Cardiac fibroblast (primary cell): ENCODE data around the gene DDC.

DNA sequence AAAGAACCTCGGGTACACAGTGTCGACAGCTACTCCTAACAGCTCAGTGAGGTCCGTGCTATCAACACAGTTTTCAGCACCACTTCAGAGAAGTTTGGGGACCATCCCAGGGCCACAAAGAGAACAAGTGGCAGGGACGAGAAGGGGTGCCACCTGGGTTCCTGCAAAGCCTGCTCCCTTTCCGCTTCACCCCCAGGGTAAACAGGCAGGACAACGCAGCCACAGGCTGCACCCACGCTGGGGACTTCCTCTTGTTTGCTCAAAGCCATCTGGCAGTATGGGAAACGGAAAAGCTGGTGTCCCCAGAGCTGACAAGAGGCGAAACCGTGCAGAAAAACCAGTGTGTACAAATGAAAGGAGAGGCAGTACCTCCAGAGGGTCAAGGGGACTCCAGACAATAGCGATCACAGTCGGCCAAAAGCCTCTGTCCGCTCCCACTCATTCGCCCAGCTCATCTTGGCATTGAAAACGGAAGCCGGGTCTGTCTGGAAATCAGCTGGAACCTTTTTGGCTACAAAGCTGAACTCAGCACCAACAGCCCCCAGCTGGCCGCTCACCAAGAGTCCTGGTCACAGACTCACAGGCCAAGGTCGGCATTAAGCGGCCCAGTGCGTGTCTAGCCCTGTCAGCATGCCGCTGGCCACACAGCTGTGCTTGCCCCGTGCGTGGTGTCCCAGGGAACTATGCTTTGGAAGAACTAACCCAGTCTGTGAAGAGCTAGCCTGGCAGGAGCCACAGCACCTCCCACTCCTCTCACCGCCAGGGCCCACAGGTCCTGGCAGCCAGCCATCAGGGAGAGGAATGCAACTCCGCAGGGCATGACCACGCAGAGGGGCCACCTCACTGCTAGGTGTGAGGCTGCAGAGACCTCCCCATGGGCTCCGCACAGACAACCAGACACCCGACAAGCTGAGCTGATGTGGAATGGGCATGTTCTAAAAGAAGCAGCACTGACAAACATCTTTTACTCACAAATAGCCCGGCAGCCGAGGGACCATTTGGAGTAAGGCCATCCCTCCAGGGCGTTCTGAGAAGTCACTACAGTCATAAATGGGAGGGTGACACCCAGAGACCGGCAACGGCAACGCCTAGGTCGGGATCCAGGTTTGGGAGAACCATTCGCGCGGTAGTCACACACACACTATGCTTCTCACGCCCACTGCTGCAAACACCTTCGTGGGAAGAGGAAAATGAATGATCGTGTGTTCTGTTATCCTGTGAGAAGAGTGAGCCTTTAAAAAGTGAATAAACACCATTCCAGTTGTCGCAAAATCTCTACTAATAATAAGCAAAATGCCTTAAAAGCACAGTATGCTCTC lies 10.2 kb downstream of the TNS3 start:
- RRBS = 22% methylated on average over 3 of the region's 42 CpGs

DNA sequence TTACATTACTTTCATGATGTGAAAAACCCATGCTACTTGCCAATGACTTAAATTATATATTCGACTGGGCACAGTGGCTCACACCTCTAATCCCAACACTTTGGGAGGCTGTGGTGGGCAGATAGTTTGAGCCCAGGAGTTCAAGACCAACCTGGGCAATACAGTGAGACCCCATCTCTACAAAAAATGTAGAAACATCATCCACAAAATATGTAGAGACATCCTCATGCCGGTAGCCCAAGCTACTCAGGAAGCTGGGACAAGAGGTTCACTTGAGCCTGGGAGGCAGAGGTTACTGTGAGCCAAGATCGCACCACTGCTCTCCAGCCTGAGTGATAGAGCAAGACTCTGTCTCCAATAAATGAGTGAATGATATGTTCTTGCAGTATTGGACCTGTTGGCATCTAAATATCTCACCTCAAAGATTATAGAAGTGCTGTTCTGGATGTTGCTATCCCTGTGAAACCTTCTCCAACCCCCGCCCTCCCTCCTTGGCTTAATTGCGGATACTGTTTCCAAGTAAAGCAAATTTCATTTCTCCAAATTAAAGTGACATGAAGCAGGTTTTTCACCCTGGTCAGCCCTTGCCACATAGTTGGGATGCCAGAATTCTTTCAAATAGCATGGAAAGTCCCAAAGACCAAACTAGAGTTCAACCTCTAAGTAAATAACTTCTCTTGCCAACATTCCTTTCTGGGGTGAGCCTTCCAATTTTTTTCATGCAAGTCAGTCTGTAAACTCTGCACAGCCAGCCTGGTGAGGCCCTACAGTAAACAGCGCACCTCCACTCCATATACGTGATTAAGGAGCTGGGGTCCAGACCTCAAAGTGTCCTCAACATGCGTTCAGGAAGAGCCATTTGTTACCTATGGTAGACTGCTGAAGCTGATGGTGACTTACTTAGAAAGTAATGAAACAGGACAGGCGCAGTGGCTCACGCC lies 22.8 kb upstream of the TNS3 start:
- RRBS = no CpG with 5 or more reads among the region's 10 CpGs

GRCh38 chr7:49630793-49631128 lies 142.7 kb upstream of the VWC2 start:
- RRBS = no CpG with 5 or more reads among the region's 2 CpGs

GRCh38 chr7:49774972-49775628 lies 1.7 kb downstream of the VWC2 start:
- RRBS = 1% methylated on average over 26 of the region's 69 CpGs

- RRBS = no CpG with 5 or more reads among the region's 2 CpGs
Measured at GRCh38 chr7:50096344-50096543, 561 bp downstream of the SPATA48 start.

GRCh38 chr7:50120198-50120553 lies 24.5 kb downstream of the SPATA48 start:
- RRBS = no CpG with 5 or more reads among the region's 3 CpGs

DNA sequence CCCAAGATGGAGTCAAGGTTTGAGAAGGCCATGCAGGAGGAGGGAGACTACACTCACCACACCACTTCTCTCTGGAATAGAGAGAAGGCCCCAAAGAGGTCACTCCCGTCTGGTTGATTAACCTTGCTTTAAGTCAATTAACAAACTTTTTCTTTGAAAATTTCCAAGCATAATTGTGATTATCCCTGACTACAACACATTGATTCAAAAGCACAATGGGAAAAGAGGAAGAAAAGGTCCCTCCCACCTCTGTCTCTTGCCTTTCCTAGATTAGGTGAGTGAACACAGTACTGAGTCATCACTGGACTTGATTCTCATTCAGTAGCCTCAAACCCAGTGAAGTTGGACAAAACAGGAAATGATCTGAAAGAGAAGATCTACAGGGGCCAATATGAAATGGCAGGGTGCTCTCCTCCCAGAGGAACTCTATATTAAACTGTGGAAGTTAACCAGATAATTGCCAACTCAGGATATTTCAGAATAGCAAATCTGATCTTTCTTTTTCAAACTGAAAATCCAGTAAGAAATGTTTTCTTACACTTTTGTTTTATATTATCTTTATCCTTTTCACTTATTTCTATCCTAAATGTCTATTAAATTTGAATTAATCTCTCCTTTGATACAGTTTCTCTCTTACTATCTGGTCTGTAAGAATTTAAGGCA lies 41.6 kb upstream of the IKZF1 start:
- RRBS = no CpG with 5 or more reads among the region's 1 CpG

DNA sequence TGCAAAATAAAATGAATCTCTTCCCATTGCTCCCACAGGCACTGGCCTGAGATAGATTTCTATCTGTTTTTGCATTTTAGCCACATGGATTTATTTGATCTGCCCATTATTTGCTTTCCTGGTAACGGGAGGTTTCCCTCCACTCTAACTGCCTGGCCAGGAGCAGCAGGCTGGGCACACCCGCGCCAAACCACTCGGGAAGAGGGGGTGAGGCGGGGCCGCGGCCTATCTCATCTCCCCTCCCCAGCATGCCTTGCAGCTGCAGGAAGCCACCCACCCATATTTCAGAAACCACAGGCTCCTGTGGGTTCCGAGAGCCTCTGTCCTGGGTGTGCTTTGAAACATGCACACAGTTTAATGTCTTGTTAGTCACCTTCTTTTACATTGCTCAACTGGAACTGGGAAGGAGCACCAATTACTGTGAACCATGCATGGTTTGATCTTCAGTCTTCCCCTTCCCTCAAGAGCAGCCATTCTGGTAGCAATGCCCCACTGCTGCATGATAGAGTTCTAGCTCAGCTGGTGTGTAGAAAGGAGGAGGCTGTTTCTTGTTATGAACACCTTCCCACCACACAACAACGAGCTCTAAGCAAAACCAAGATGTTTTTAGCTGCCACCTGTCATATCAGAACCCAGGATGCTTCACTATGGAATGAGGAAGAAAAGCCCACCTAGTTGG lies 37.6 kb upstream of the IKZF1 start:
- RRBS = no CpG with 5 or more reads among the region's 9 CpGs

- RRBS = no CpG with 5 or more reads among the region's 13 CpGs
Measured at GRCh38 chr7:50317767-50318574, 13.5 kb downstream of the IKZF1 start.

GRCh38 chr7:50337246-50338058 lies 32.9 kb downstream of the IKZF1 start:
- RRBS = no CpG with 5 or more reads among the region's 11 CpGs

- RRBS = no CpG with 5 or more reads among the region's 2 CpGs
Measured at GRCh38 chr7:50363707-50364108, 59.2 kb downstream of the IKZF1 start.

DNA sequence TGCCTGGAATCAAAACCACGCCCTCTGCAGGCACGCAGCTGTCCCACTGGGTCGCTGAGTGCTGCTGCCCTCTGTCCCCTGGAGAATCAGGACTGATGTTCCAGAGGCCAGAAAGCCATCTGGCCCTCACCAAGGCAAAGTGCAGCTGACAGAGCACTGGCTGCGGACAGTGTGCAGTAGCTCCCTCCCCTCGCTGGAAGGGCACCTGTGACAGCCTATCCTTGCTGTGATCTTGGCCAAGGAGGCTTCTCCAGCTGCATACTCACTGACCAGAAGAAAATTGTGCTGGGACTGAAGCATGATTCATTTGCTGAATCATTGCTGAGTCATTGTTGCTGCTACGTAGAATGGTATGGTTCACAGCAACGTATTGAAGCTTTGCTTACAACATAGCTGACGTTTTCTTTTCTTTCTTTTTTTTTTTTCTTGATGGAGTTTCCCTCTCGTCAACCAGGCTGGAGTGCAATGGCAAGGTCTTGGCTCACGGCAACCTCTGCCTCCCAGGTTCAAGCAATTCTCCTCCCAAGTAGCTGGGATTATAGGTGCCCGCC lies 30.4 kb downstream of the DDC start:
- RRBS = no CpG with 5 or more reads among the region's 11 CpGs

GRCh38 chr7:50560815-50561292 lies 4.4 kb downstream of the DDC start:
- RRBS = 20% methylated on average over 3 of the region's 9 CpGs

GRCh38 chr7:50564925-50565792 lies at the start of gene DDC:
TSS of gene DDC (minus strand) at chr7:50565405.
- RRBS = no CpG with 5 or more reads among the region's 6 CpGs

GRCh38 chr7:50615101-50615802 lies 50.0 kb upstream of the DDC start:
- RRBS = no CpG with 5 or more reads among the region's 12 CpGs

DNA sequence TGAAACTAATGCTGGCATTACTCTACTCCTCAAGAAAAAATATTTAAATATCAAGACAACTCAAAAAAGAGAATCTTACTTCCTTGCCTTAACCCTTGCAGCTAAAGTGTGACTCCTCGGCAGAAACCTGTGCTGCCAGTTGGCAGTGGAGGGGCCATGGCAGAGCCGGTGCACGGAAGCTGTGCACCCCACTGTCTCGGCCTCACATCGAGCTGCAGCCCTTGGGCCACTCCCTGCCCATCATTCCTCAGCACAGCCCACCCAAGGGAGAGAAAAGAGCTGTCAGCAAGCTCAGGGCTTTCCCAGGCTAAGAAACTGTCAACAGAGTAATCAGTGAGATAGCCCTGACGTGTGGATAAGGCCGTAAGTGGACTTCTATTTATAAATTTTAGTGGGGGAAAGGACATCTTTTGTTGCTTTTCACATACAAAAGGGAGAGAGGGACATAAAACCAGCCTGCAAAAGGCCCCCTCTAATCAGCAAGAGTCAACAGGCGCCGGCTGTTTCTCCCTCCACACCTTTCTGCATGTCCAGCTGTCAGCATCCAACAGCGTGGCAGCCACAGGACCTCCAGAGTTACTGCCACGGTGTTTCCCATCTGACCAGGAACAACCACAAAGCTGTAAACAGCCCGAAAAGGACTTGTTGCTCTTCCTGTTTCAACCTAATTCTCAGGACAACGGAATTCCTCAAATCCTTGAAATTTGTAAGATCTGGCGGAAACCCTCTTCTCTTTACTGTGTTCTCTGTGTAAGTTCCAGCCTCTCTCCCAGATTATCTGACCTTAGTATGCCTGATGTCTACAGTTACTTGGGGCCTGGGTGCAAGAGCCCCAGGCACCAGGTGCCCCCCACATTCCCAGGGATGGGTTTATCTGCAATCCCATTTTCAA lies 56.9 kb upstream of the DDC start:
- RRBS = no CpG with 5 or more reads among the region's 14 CpGs

- RRBS = no CpG with 5 or more reads among the region's 10 CpGs
Measured at GRCh38 chr7:50653086-50653483, 87.9 kb upstream of the DDC start.

- RRBS = no CpG with 5 or more reads among the region's 4 CpGs
Measured at GRCh38 chr7:50763778-50764276, 18.9 kb downstream of the GRB10 start.

GRCh38 chr7:50812828-50813239 lies 30.1 kb upstream of the GRB10 start:
- RRBS = no CpG with 5 or more reads among the region's 1 CpG

DNA sequence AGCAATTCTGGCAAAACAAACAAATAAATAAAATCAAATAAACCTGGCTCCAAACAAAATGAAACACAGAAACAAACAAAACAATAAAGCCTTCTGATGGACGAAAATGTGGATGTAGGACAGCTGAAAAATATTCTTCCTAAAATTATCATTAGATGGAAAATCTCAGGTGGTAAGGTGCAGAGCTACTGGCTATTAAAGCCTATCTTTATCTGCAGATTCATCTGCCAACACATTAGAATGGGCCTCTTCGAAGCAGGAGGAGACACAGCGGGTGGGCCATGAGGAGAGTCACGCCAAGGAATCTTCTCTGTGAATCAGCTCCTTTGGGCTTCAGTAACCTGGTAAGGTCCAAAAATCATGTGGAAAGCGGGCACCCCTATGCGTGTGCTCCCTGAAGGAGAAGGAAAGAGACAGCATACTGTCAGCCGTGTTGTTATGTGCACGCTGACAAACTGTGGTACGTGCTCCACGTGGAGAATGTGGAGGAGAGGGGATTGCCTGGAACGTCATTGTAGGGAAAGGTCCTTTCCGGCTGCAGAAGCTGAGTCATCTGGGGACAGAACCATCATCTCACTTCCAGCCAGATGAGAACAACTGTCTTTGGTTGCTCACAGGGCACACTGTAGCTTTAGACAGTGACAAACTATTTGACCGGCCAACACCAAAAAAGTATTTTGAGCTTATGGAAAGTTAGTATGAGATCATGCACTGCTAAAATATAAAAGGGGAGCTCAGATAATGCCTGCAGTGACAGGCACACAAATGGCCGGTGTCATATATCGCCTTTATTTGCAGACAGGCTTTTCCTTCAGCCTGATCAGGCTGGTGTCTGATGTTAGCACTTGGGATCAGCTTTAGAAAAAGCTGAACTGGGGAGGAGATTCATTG lies 38.7 kb upstream of the GRB10 start:
- RRBS = 17% methylated on average over 2 of the region's 15 CpGs